ENCODE data around the genes SLC35G2, IL20RB and FOXL2.

DNA sequence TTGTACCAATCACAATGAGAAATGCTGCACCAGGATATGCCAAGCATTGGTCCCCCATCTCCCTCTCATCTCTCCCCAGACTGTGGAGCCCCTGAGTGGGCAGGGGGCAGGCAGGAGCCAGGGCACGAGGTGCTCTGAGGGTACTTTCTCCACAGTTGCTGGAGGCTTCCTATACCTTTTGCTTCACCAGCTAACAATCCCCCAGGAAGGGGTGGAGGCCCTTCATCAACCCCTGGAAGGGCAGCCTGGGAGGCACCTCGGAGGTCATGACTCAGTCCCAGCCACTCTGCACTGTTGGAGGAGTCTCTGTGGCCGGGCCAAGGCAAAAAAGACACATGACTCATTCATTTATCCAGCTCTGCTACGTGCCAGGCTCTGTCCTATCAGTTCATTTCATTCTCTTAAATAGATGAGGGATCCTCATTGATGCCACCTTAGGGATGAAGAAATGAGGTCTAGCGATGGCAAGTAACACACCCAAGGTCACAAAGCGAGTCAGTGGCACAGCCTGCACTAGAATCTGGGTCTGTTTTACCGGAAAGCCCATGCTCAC, 15.7 kb upstream of the KY start:
- RRBS: no CpG with 5 or more reads among the region's 7 CpGs

GRCh38 chr3:134677272-134678181, 26.7 kb upstream of the KY start:
- RRBS: no CpG with 5 or more reads among the region's 10 CpGs

GRCh38 chr3:134797177-134797593, 2.1 kb downstream of the EPHB1 start:
- RRBS: 21% methylated on average over 10 of the region's 19 CpGs

DNA sequence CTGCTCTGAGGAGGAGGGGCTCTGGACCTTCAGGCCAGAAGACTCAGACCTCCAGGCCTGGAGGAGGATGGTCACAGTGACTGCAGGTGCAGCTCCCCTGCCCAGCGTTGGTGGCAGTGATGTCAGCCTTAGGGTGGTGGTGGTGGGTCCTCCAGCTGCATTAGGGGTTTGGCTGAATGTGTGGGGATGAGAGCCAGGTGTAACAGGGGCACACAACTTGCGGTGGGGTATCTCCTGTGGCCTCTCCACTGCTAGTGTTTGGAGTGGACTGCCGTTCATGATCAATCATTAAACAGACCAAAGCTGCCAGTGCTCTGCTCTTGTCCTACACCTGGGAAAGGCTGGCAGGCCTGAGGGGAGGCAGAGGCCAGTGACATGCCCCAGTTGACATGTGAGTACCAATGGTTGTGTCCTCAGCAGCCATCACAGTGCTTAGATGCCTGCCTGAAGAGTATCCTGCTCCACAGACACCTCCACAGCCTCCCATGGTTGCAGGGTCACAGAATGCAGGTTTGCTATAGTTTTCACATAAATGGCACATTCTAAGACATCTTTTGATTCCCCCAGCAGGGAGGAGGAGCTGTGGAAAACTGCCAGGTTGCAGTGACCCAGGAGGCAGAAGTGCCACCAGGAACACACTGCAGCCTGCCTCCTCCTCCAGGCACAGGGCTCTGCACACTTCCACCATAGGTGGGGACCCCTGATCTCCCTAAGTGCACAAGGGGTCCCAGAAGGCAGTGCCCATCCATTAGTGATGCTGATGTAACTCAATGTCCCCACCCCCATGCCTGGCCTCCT, 348.4 kb downstream of the EPHB1 start:
- RRBS: no CpG with 5 or more reads among the region's 3 CpGs

GRCh38 chr3:135503553-135504220, 461.8 kb upstream of the PPP2R3A start:
- RRBS: no CpG with 5 or more reads among the region's 16 CpGs

DNA sequence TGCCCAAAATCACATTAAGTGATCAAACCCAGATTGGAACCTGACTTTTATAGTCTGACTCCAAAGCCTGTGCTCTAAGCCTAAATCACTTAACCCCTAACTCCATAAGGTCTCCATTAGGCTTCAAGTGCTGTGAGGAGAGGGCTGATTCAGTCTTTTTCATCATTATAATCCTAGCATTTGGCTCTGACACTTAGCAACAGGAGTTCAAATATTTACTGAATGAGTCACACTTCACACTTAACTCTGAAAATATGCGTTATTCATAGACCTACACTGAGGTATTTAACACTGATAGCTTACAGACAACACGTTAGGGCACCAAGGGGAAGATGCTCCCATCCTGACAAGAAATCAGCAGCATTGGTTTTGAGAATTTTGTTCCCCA, 53.6 kb downstream of the MSL2 start:
- RRBS: no CpG with 5 or more reads among the region's 2 CpGs

- RRBS: no CpG with 5 or more reads among the region's 4 CpGs
Measured at GRCh38 chr3:136710240-136710874, 41.8 kb downstream of the STAG1 start.

DNA sequence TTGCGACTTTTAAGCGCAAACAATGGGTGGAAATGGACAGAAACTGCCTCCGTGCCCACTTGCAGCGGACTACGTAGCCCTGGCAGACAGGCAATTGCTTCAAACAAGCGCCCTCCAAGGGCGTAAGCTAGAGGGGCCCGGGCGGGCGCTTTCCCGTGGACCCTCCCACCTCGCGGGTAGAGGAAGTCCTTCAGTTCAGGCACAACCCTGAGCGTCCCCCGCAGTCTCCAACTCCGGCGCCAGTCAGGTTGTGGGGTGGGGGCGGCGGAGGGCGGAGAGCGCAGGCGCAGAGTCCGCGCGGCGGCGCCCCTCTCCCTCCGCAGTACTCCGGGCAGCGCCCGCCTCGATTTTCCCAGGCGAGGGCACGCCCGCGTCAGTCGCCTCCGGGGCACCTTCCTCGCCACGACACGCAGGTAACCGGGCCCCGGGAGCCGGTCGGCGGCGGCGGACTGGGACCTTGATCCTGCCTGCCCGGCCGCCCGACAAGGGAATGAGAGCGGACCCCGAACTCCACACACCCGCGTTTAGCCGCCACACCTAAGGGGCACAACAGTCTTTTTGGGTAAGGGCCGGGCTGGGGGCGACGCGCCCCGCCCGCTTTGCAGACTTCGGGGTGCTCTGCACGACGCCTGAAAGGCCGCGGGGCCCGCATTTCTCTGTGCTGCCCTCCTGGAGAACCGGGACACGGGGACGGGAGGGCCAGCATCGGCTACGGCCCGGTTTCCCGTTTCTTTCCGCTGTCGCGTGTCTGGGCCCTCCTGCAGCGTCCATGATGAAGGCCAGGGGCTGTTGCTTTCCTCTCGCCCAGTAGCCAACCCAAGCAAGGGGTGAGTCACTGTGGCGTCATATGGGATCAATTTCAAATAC, at the start of gene SLC35G2:
Gene SLC35G2, plus strand, starts transcription at position 325 of the 867 bp plus-strand sequence.
- RRBS: 1% methylated on average over 50 of the region's 81 CpGs

DNA sequence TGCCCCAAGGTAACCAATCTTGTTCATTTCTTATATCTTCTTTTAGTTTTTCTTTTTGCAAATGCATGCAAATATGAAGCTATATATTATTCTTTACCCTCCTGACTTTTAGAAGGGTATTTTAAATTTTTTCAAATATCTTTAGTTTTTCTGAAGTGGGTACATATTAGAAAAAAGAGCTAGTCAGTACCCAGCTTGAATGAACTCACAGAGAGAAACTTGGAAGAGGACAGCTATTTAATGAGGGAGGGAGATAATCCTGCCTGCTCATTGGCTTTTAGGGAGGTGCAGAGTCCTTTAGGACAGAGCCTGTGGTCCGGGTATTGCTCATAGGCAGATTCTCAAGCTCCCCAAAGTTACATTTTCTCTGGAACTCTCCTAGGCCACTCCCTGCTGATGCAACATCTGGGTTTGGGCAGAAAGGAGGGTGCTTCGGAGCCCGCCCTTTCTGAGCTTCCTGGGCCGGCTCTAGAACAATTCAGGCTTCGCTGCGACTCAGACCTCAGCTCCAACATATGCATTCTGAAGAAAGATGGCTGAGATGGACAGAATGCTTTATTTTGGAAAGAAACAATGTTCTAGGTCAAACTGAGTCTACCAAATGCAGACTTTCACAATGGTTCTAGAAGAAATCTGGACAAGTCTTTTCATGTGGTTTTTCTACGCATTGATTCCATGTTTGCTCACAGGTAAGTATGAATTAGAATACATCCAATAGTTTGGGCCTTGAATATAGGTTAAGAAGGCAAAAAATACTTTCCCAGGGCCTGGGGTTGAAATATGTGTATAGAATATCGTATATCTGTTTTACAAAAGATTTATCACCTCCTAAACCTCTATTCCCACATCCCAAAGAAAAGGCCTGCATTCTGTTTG, at the start of gene IL20RB:
Gene IL20RB, plus strand, starts transcription at position 471 of the 876 bp plus-strand sequence.
- RRBS: no CpG with 5 or more reads among the region's 8 CpGs

DNA sequence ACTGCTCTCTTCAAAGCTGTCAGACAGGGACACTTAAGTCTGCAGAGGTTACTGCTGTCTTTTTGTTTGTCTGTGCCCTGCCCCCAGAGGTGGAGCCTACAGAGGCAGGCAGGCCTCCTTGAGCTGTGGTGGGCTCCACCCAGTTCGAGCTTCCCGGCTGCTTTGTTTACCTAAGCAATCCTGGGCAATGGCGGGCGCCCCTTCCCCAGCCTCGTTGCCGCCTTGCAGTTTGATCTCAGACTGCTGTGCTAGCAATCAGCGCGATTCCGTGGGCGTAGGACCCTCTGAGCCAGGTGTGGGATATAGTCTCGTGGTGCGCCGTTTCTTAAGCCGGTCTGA, 11.3 kb downstream of the IL20RB start:
- RRBS: no CpG with 5 or more reads among the region's 14 CpGs

GRCh38 chr3:136994798-136995470, 37.2 kb downstream of the IL20RB start:
- RRBS: no CpG with 5 or more reads among the region's 5 CpGs

- RRBS: no CpG with 5 or more reads among the region's 4 CpGs
Measured at GRCh38 chr3:138116068-138116538, 695 bp upstream of the DZIP1L start.

GRCh38 chr3:138247808-138248243, 60.7 kb downstream of the ARMC8 start:
- RRBS: no CpG with 5 or more reads among the region's 3 CpGs

GRCh38 chr3:138248244-138248572, 61.1 kb downstream of the ARMC8 start:
- RRBS: no CpG with 5 or more reads among the region's 1 CpG

- RRBS: no CpG with 5 or more reads among the region's 1 CpG
Measured at GRCh38 chr3:138669986-138670818, 61.6 kb downstream of the FAIM start.

DNA sequence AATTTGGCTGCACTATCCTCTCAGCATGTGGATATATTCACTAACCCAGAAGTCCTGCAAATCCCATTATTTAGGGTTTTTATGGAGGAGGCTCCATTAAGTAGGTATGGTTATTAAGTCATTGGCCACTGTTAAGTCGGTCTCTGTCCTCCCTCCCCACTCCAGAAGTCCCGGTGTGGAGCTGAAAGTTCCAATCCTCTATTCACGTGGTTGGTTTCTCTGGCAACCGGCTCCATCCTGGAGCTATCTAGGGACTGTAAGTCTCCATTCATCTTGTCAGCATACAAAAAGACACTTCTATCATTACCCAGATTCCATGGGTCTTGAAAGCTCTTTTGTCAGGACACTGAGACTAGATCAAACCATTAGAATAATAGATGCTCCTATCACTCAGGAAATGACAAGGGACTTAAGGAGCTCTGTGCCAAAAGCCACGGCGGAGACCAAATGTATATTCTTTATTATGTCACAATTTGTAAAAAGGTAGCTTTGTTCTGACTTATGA, 110.3 kb downstream of the PIK3CB start:
- RRBS: 89% methylated on average over 2 of the region's 6 CpGs

GRCh38 chr3:138862960-138863897, 28.5 kb upstream of the PIK3CB start:
- RRBS: no CpG with 5 or more reads among the region's 11 CpGs

DNA sequence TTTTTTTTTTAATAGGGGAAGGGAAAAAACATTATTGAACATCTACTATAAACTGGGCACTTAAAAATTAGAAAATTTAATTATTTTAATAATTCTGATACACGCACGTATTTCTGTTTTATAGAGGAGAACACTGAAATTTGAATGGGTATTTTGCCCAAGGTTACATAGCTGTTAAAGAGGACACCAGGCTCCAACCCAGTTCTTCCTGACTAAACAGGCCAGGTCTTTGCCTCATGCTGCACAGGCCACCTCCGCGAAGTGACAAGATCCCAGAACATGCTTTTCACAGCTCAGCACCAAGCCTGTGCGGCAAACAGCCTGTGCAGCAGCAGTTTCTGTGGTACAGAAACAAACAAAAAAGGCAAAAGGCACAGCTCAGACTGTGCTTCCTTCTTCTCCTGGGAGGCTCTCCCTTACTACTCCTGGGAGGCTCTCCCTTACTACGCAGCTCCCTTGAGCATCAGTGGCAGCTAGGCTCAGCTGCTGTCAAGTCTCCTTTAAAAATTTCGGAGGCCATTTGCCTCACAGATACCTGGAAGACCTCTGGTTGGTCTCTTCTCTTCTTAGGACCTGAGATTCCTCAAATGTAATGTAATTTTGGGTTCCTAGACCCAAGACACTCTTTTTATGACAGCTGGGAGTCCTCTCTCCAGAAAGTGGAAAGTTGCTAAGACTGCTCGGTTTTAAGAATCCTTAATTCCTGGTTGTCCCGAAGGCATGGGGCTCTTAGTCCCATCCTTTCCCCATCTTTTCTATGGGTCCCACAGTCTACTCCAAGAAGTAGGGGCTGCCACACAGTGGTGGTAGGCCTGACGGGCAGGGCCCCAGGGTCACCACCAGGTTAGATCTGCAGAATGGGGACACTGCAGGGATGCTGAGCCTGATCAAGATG, 6.3 kb downstream of the FOXL2 start:
- RRBS: no CpG with 5 or more reads among the region's 10 CpGs

- RRBS: no CpG with 5 or more reads among the region's 7 CpGs
Measured at GRCh38 chr3:138941273-138941740, 5.6 kb downstream of the FOXL2 start.

GRCh38 chr3:138946616-138947534, at the start of gene FOXL2:
FOXL2 (minus strand) TSS chr3:138947137.
- RRBS: 23% methylated on average over 31 of the region's 85 CpGs